H1 (cell line): ENCODE measurements around the gene ZNF410.

DNA sequence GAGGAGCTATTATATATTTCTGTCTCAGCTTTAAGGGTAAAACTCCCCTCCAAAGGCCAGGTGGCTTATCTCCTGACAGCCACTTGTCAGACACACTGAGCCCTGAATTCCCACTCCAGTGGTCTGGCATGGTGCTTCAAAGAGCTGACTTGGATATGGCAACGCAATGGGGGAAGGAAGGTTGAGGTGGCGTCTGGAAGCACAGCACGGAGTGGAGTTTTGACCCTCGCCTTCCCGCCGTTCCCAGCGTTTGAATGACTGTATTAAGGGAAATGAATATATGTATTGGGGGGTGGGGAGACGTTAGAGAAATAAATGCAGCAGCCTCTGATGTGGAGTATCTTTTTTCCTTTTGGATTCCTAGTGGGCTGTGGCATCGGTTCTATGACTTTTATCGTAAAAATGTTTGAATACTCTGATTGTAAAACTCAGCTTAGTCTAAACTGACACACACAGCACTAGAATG, 4.7 kb upstream of the PAPLN start:
- RRBS, result no CpG with 5 or more reads among the region's 10 CpGs
CAGE:
- cytosol, long polyA plus RNA, result no peak
- long polyA plus RNA, result no peak
- nucleus, long polyA plus RNA, result no peak

DNA sequence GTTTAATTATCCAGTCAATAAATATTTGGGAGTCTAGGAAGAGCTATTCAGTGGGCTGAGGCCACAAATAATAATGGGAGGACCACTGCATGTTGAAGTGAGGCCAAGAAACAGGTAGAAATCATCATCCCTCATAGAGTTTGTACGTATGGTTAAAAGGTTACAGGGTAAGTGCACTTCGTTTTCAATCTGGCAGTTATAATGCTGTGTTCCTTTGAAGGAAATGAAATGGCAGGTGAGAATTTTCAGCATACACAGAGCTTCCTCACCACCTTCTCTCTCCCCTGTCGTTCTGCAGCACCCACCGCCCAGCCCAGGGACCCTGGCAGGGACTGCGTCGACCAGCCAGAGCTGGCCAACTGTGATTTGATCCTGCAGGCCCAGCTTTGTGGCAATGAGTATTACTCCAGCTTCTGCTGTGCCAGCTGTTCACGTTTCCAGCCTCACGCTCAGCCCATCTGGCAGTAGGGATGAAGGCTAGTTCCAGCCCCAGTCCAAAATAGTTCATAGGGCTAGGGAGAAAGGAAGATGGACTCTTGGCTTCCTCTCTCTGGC, 35.0 kb downstream of the PAPLN start:
- RRBS, result no CpG with 5 or more reads among the region's 8 CpGs
CAGE:
- cytosol, long polyA plus RNA, result no peak
- long polyA plus RNA, result no peak
- nucleus, long polyA plus RNA, result no peak

- RRBS, result no CpG with 5 or more reads among the region's 5 CpGs
CAGE:
- cytosol, long polyA plus RNA, result no peak
- long polyA plus RNA, result no peak
- nucleus, long polyA plus RNA, result no peak
Measured at GRCh38 chr14:73467366-73467846, 9.1 kb upstream of the NUMB start.

- RRBS, result no CpG with 5 or more reads among the region's 6 CpGs
CAGE:
- cytosol, long polyA plus RNA, result no peak
- long polyA plus RNA, result no peak
- nucleus, long polyA plus RNA, result no peak
Measured at GRCh38 chr14:73582298-73582596, 9.4 kb upstream of the ACOT4 start.

GRCh38 chr14:73770604-73771149, 10.6 kb upstream of the MIDEAS start:
- RRBS, result no CpG with 5 or more reads among the region's 7 CpGs
CAGE:
- cytosol, long polyA plus RNA, result no peak
- long polyA plus RNA, result no peak
- nucleus, long polyA plus RNA, result no peak

GRCh38 chr14:73771822-73772245, 11.7 kb upstream of the MIDEAS start:
- RRBS, result no CpG with 5 or more reads among the region's 8 CpGs
CAGE:
- cytosol, long polyA plus RNA, result no peak
- long polyA plus RNA, result no peak
- nucleus, long polyA plus RNA, result no peak

GRCh38 chr14:73783927-73784337, 23.8 kb upstream of the MIDEAS start:
- RRBS, result no CpG with 5 or more reads among the region's 6 CpGs
CAGE:
- cytosol, long polyA plus RNA, result no peak
- long polyA plus RNA, result no peak
- nucleus, long polyA plus RNA, result no peak

- RRBS, result no CpG with 5 or more reads among the region's 3 CpGs
CAGE:
- cytosol, long polyA plus RNA, result no peak
- long polyA plus RNA, result no peak
- nucleus, long polyA plus RNA, result no peak
Measured at GRCh38 chr14:73788913-73789341, 28.8 kb upstream of the MIDEAS start.

GRCh38 chr14:73802337-73803359, 42.5 kb upstream of the MIDEAS start:
- RRBS, result 88% methylated on average over 3 of the region's 13 CpGs
CAGE:
- cytosol, long polyA plus RNA, result no peak
- long polyA plus RNA, result no peak
- nucleus, long polyA plus RNA, result no peak

DNA sequence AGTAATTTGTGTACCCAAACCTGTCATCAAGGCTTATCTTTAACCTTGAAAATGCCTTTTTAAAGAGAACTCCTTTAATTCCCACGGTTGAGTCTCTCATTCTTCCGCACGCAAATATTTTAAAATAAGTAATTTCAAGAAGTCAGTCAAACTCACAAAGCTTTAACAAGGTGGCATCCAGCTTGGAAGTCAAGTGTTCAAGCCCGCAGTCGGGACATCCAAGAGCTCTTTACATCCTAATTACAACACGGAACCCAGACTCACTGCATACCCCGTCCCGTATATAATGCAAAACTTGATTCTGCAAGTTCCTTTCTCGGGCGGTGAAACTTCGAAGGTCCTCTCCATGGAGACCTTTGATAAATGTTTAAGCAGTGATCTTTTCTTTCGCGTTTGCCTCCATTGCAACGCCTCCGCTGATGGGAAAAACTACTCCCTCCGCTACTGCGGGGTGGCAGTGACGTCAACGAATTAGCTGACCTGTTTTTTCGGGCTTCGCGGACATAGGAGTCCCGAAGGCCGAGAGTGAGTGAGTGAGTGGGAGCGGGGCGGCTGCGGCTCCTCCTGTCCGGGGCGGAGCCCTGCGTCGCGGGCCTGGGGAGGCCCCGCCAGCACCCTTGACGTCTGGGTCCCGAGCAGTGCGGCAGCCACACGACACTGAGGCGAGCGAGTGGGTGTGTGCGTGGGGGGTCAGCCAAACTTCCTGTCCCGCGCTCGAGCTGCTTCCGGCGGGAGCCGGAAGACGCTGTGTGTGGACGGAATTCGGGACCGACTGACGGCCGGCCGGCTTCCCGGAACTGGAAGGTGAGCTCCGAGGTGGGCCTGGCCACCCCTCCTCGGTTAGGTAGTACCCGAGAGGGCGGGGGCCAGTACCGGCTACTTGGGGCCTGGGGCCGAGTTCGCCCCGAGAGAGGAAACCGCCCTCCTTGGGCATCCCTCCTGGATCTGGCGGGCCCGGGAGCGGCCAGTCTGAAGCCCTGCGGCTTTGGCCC, at the start of gene ZNF410:
TSS of gene ZNF410 (plus strand) at position 748 of the 992 bp plus-strand sequence.
- RRBS, result 1% methylated on average over 15 of the region's 67 CpGs
CAGE:
- cytosol, long polyA plus RNA, result no peak
- long polyA plus RNA, result start-site peak on the plus strand centred at position 763 of the sequence, 64 bp wide, 132 and 178 reads in 2 replicates
- nucleus, long polyA plus RNA, result start-site peak on the plus strand centred at position 755 of the sequence, 56 bp wide, 224 reads

DNA sequence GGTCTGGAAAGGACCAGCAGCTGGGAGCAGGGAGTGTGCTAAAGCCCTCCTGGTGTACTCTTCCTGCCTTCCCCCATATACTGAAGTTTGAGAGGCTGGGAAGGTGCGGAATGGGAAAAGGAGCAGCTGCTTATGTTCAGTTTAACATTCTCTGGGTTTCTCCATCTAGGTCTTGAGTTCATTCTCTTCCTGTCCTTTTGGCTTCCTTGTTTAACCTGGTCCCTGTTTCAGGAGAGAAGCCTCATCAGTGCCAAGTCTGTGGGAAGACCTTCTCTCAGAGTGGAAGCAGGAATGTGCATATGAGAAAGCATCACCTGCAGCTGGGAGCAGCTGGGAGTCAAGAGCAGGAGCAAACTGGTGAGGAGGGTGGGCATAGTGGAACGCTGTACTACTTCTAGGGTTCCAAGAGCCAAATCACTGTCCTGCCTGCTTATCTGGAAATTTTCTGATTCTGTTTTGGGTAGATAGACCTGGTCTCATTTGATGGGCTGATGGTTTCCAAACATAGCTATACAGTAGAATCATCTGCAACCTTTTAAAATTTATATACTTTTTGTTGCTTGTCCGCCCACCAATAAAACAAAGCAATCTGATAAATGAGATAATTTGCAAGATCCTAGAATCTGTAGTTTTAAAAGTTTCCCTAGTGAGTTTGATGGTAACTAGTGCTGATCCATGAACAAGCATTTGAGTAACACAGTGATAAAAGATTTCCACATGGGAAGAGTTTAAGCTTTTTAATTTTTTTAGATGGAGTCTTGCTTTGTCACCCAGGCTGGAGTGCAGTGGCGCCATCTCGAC, 28.9 kb downstream of the FAM161B start:
- RRBS, result no CpG with 5 or more reads among the region's 5 CpGs
CAGE:
- cytosol, long polyA plus RNA, result no peak
- long polyA plus RNA, result no peak
- nucleus, long polyA plus RNA, result no peak

GRCh38 chr14:73973706-73974239, 23.7 kb downstream of the COQ6 start:
- RRBS, result no CpG with 5 or more reads among the region's 3 CpGs
CAGE:
- cytosol, long polyA plus RNA, result no peak
- long polyA plus RNA, result no peak
- nucleus, long polyA plus RNA, result no peak

- RRBS, result no CpG with 5 or more reads among the region's 10 CpGs
CAGE:
- cytosol, long polyA plus RNA, result no peak
- long polyA plus RNA, result no peak
- nucleus, long polyA plus RNA, result no peak
Measured at GRCh38 chr14:73976047-73976678, 26.1 kb downstream of the COQ6 start.

DNA sequence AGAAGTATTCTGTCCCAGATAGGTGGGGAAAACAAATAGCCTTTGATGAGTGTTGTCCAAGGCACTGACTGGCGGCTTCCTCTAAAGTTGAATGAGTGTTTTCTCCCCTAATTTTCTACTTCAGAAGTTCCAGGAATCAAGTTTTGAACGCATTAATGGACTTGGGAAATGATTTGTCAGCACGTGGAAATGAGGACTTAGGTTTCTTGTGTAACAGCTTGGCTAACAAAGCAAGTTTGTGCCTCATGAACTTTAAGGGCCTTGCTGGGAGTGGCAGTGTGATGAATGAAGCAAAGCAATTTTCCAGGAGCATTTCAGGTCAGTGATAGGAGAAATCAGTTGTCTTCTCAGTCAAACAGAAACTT, 57.0 kb downstream of the LIN52 start:
- RRBS, result no CpG with 5 or more reads among the region's 3 CpGs
CAGE:
- cytosol, long polyA plus RNA, result no peak
- long polyA plus RNA, result no peak
- nucleus, long polyA plus RNA, result no peak

- RRBS, result no CpG with 5 or more reads among the region's 10 CpGs
CAGE:
- cytosol, long polyA plus RNA, result no peak
- long polyA plus RNA, result no peak
- nucleus, long polyA plus RNA, result no peak
Measured at GRCh38 chr14:74401925-74402511, 24.0 kb downstream of the SYNDIG1L start.

GRCh38 chr14:74566737-74567145, 45.3 kb downstream of the LTBP2 start:
- RRBS, result no CpG with 5 or more reads among the region's 5 CpGs
CAGE:
- cytosol, long polyA plus RNA, result no peak
- long polyA plus RNA, result no peak
- nucleus, long polyA plus RNA, result no peak

DNA sequence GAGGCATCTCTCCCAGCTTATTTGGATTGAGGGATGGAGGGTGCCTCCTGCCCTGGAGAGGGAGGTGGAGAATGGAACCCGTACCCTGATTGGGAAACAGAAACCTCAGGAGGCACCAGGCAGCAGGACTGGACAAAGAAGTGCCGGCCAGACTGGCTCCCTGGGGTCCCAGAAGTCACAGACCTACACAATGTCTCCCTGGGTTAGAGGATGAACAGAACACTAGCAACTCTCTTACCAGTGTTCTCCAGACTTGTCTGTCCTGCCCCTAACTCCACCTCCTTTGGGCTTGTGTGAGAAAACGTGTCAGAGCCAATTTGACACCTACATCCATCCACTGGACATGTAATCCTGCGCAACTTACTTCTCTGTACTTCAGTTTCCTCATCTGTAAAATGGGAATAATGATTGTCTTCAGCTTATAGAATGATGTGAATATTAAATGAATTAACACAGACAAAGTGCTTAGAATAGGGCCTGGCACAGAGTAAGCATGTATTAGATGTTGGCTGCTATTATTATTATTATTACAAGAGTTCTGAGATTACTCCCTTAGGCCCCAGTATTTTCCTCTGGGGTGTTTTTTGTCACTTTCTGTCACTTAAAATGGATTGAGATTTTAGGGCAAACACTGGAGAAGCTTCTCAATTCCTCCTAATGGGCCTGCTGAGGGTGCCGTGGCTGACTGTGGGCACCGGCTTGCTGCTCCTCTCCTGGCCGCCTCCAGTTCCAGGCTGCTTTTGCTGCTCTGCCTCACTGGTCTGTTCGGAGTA, 40.9 kb upstream of the LTBP2 start:
- RRBS, result no CpG with 5 or more reads among the region's 8 CpGs
CAGE:
- cytosol, long polyA plus RNA, result no peak
- long polyA plus RNA, result no peak
- nucleus, long polyA plus RNA, result no peak

GRCh38 chr14:74664244-74664443, 48.7 kb downstream of the AREL1 start:
- RRBS, result no CpG with 5 or more reads among the region's 1 CpG
CAGE:
- cytosol, long polyA plus RNA, result no peak
- long polyA plus RNA, result no peak
- nucleus, long polyA plus RNA, result no peak

GRCh38 chr14:74792566-74793056, 29.5 kb downstream of the YLPM1 start:
- RRBS, result no CpG with 5 or more reads among the region's 5 CpGs
CAGE:
- cytosol, long polyA plus RNA, result no peak
- long polyA plus RNA, result no peak
- nucleus, long polyA plus RNA, result no peak

GRCh38 chr14:74843677-74843896, 32.4 kb downstream of the PROX2 start:
CAGE:
- cytosol, long polyA plus RNA, result no peak
- long polyA plus RNA, result no peak
- nucleus, long polyA plus RNA, result no peak